Umbilical cord (tissue), 2 donors: ENCODE measurements around a stretch of chr2.

DNA sequence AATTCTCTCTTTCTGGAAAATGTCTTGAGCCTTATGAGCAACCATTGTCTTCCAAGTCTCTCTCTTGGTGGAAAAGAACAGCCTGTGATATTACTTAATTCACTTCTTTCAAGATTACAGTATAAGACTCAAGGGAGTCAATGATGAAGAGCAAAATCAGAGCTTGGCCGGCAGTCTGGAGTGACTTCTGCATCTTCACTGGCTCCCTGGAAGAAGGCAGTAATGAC lies 122.9 kb upstream of the ZEB2 start:
- RAMPAGE, long total RNA = no peak

- RAMPAGE, long total RNA = no peak
These were observed 383.6 kb upstream of the ZEB2 start for GRCh38 chr2:144903468-144903997.

- RAMPAGE, long total RNA = no peak
These were observed 479.3 kb upstream of the ZEB2 start for GRCh38 chr2:144999022-144999855.

GRCh38 chr2:147631321-147631593 lies 213.6 kb upstream of the ACVR2A start:
- RAMPAGE, long total RNA = no peak

DNA sequence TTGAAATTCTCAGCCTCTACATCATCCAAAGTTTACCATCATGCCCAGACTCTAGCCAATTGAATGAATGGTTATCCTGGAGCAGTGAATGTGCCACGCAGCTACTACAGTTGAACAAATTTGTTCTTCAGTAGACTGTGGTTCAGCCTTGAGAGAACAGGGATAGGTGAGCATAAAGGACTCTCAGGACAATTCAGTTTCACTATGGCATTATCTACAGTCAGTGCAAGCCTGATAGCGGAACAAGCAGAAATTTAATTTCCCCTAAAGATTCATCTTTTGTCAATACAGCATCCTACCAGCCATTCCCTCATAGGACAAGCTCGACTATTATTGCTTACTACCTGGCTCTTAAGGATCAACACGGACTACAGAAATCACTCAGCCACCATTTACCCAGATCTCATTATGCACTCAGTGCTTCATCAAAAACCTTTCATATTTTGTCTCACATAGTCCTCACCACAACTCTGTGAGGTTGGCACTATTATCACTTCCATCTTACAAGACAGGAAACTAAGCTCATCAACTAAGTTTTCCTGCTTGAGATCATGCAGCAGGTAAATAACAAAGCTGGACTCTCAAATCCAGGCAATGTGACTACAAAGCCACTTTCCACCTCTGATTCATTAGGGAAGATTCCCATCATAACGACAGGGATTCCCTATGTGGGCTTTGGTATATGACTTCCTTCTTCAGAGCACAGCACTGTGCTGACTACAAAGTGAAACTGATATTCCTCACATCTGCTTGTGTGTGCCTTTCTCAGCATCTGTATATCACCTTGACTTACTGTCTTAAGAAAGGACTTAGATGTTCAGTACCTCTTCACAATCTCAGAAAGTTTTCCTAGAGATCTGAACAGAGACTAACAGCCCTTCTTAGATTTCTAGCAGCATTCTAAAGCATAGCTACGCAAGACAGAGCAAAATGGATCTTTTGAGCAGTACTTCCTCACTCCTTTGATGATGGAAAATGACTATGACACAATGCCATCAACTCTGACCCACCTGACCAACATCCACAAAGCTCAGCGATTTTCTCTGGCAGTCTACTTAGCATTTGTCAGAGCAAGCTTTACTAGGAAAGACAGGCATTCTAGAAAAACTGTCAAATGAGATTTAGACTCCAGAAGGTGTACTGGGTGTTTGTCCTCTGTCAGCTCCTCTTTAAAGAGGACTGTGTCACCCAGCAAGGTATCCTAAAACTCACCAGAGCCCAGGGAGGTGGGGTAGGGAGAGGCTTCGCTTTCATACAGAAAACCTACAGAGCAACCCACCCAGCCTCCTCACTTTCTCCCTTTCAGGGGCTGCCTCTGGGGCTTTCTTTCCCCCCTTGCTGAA lies 181.2 kb upstream of the ACVR2A start:
- RAMPAGE, long total RNA = no peak

DNA sequence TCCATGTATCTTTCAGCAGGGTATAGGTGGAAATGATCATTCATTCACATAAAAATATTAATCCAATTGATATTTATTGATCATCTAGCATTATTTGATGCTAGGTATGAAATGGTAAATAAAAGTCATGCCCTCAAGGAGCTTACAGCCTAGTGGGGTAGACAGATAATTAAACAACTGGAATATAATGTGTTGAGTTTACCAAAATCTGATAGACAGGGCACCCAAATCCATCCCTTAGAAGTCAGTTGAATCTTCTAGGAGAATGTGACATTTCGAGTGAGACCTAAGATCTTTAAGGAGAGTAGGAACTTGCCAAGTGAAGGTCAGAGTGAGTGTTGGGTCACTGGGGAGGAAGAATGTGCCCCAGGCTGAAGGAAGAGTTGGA lies 78.9 kb downstream of the MBD5 start:
- RAMPAGE, long total RNA = no peak

- RAMPAGE, long total RNA = no peak
These were observed 135.2 kb upstream of the EPC2 start for GRCh38 chr2:148509281-148509837.

- RAMPAGE, long total RNA = no peak
These were observed 91.6 kb upstream of the EPC2 start for GRCh38 chr2:148552961-148553315.

- RAMPAGE, long total RNA = no peak
These were observed 35.8 kb downstream of the EPC2 start for GRCh38 chr2:148680264-148680927.

- RAMPAGE, long total RNA = no peak
These were observed 59.9 kb downstream of the EPC2 start for GRCh38 chr2:148704188-148705157.

GRCh38 chr2:149320057-149320588 lies 10.3 kb upstream of the LYPD6 start:
- RAMPAGE, long total RNA = no peak

GRCh38 chr2:149648340-149649320 lies 61.1 kb upstream of the MMADHC start:
- RAMPAGE, long total RNA = no peak

DNA sequence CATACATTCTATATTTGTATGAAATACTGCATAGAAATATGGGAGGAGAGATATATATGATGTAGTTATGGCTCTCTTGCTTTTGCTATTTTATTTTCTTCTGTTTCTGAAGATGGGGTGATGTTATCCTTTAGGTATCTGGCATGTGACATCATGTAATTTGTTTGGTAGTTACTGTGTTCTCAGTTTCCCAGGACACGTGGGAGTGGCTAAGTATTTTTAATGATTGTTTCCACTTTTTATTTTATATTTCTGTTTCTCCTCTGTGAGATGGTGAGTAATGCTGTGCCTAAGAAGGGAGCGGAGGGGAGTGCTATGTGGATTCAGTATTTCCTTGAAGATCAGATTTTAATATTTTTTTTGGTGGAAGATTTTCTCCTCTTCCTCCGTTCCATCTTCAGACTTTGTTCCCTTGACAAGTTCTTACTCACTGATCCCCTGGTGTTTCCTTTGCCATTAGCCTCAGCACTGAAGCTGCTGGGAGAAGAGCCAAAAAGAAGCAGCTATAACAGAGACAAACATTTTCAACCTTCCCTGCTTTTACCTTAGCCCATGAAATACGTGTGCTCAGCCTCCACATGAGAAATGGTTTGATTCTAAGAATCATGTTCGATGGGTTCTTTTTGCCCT lies 180.0 kb upstream of the MMADHC start:
- RAMPAGE, long total RNA = no peak

- RAMPAGE, long total RNA = no peak
These were observed 20.7 kb downstream of the RND3 start for GRCh38 chr2:150466639-150467295.

DNA sequence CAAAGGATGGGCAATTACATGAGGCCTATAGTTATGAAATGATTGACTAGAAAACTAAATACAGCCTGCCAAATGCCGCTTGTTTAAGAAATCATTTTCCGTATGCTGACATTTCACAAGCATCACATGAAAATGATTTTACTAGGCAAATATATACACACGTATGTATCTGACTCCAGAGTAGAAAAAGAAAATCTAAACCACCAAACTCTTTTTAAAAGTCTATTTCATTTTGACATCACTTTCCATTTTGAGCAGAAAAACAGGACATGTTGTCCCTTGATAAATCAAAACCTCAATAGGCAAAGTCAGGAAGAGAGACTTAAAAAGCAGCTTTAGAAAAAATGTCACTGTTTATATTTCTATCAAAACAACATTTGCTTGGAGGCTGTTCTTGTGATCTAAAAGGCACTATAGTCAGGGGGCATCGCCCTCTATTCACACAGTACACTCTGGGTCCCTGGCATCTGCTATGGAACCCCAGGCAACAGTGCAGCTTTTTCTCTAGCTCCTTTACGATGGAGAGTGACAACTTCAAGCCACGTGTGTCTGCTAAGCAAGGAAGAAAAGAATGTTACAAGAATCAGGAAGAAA lies 11.4 kb downstream of the RND3 start:
- RAMPAGE, long total RNA = no peak

DNA sequence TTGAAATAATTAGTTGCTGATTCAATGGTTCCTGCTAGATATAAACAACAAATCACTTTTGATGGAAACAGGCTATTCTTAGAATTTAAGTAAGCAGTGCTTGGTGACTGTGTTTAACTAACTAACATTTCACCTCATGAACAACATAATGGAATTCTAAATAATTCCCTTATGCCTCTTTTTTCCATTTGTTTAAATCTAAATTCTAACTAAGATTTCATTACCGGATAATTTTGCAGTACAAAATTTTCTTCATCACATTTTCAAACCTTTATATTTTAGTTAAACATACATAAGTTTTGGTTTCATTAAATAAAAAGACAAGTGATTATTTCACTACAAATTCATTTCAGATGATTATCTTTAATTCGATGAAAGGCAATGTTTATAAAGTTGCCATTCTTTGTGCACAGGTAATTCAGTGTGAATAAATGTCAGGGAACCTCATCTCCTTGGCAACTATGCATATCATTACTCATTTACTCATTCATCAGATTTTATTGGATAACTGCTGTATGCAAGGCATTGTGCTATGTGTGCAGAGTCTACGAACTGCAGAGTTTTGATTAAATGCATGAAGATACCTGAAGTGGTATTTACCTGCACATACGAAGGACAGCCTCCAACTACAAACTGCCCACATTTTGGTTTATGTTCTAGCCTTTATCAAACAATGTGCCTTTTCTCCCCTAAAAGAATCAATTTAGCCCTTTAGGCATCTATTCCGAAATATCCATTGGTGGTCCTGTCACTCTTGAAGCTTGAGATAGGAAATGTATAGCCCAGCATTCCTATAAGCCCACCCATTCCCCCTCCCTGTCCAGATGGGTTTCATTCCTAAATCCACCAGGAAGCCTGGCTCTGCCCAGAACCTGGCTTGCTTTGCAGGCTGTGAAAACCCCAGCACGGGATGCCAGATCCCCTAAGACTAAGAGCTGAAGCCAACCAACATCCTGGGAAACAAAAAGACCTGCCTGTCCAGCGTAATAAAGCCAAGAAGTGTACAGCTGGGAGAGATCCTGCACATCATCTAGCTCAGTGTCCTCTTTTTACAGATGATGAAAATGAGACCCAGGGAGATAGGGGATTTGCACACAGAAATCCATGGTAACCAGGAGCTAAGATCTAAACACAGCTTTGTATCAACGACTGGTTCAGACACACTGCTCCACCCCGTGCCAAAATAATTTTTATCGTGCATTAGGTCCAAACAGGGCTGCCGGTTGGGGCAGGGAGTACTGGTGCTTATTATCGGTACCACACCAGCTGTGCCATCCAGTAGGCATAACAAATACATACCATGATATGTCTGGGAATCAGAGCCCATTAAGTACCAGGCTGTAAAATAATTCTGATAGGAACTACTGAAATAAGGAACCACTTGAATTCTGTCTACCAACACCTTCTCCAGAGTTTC lies 3.3 kb downstream of the RND3 start:
- RAMPAGE, long total RNA = no peak

DNA sequence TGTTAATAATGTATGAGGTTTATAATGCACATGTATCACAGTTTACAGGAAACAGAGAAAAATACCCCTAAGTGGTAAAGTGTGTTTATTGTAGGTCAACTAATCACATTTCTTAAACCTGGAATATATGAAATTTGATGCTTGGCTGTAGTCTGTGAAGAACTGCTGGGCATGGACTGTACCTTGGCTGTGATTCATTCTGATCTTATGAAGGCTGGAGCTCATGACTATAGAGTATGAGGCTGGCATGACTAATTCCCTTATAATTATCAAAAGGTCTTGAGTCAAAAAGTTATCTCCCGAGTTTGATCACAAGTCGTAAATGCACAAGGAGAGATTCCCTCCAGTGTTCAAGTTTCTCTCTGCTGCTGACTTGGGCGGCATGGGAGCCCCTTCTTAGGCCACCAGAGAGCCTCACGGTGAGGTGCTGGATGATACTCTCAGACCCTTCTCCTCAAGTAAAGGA lies 134.4 kb upstream of the RND3 start:
- RAMPAGE, long total RNA = no peak

GRCh38 chr2:150630430-150631108 lies 143.1 kb upstream of the RND3 start:
- RAMPAGE, long total RNA = no peak

DNA sequence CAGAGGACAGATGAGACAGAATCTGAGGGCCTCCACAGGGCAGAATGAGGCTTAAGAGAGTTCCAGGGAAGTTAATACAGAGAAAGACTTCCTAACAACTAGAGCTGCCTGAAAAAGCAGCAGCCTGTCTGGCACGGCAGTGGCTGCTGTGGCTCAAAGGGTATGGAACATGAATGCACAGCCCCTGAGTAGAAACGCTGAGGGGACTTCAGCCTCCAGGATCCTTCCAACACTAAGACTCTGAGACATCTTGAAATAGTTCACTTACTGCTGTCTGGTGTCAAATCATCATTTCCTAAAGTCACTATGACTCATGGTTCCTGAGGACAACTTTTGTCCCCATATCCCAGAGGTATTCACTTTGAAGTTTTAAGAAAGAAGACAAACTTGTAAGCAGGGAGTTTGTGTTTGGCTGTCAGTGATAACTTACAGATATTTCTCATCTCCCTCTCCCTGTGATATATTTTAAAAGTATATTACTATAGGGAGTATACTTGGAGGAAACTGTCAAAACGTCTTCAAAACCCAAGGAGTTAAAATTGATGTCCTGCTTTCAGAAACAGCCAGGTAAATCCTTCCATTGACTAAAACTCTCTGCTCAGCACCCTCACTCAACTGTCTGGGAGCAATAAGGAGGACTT lies 33.3 kb upstream of the NEB start:
- RAMPAGE, long total RNA = no peak

DNA sequence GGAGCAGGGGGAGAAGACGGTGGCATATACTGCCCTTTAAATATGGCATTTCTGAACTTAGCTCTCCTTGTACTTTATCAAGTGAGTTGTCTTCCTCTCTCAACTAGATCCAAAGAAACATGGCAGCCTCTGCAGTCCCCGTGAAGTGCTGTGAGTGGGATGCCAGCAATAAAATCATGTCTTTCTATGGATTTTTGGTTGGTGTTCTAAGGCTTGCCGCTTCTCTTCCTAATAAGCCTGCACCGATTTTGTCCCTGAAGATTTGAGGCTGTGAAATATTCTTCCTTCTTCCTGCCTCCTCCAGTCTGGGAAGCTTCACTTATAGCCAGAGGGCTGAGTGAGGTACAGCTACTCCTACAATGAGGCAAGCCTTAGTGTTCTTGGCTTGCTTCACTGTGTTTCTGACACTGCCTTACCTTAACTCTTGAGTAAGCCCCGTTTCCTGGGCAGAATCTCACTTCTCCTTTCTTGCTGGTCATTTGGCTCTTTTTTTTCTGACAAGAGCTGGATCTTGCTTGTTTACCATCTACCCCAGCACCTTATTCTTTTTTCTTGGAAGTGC lies 131.8 kb downstream of the FMNL2 start:
- RAMPAGE, long total RNA = no peak